CD14-positive monocyte (primary cell): Measurements from ENCODE around the genes CSE1L, DDX27 and B4GALT5.

DNA sequence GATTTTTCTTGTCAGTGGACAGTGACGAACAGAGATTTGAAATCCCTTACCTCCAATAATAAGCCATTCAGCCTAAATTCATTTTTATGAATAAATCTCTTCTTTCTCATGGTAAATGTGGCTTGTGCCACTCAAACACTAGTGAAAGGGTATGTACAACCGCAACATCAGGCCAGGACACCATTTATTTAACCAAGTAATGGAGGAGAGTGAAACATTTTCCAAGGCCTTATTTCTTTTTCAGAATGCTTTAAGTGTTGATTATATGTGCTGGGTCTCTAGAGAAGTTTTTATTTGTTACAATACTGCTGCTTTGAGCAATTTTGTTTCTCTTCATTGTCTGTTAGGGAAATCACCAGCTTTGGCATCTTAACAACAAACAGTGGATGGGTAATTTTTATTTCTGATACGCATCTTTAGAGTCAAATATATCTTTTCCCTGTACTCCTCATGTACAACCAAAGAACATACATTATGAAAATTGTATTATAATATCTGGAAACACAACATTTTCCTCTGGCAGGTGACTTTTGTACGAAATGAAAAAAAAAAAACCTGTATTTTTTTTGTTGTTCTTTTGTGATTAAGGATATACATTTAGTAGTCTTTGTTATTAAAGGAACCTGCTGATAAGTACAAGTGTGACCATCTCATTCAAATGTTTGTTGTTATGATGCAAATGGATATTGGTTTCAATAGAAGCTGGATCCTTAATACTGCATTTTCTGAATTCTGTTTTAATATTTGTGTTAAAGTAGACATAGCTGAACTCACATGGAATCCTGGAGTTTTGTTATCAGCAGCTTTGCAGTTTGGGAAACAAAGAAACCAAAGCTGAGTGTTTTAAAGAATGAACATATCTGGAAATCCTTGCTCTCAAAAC, 10.4 kb upstream of the CSE1L start:
- CAGE, long polyA plus RNA, result no peak

DNA sequence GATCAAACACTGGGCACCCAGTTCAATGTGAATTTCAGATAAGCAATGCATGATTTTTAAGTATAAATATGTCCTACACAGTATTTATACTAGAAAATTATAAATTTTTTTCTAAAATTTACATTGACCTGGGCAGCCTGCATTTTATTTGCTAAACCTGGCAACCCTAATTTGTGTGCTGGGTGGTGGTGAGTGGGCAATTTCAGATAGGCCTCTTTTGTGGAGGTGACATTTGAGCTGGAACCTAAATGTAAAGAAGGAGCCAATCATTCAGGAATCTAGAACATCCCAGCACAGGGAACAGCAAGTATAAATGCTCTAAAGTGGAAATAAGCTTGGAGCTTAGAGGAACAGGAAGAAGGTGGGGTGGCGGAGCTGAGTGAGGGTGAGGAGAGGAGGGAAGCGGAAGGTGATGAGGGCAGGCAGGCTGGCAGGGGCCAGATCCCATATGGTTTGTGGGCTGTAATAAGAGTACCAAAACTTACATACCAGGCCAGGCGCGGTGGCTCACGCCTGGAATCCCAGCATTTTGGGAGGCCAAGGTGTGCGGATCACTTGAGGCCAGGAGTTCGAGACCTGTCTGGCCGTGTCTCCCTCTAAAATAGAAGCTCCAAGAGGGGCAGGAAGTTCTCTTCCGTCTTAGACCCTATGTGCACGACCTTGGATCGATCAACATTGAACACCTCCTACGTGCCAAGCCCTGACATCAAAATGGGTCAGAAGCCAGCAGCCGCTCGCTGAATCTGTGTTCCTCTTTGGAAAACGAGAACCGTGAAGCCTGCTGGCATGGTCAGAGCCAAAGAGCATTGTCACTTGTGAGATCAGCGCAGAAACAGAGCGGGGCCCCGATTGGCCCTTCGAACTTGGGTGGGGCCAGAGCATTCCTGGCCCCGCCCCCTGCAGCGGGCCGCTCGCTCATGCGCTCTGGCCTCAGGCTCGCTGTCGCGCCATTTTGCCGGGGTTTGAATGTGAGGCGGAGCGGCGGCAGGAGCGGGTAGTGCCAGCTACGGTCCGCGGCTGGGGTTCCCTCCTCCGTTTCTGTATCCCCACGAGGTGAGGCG, at the start of gene CSE1L:
CSE1L (plus strand) TSS at position 942 of the 1,061 bp plus-strand sequence.
- CAGE, long polyA plus RNA, result no peak

DNA sequence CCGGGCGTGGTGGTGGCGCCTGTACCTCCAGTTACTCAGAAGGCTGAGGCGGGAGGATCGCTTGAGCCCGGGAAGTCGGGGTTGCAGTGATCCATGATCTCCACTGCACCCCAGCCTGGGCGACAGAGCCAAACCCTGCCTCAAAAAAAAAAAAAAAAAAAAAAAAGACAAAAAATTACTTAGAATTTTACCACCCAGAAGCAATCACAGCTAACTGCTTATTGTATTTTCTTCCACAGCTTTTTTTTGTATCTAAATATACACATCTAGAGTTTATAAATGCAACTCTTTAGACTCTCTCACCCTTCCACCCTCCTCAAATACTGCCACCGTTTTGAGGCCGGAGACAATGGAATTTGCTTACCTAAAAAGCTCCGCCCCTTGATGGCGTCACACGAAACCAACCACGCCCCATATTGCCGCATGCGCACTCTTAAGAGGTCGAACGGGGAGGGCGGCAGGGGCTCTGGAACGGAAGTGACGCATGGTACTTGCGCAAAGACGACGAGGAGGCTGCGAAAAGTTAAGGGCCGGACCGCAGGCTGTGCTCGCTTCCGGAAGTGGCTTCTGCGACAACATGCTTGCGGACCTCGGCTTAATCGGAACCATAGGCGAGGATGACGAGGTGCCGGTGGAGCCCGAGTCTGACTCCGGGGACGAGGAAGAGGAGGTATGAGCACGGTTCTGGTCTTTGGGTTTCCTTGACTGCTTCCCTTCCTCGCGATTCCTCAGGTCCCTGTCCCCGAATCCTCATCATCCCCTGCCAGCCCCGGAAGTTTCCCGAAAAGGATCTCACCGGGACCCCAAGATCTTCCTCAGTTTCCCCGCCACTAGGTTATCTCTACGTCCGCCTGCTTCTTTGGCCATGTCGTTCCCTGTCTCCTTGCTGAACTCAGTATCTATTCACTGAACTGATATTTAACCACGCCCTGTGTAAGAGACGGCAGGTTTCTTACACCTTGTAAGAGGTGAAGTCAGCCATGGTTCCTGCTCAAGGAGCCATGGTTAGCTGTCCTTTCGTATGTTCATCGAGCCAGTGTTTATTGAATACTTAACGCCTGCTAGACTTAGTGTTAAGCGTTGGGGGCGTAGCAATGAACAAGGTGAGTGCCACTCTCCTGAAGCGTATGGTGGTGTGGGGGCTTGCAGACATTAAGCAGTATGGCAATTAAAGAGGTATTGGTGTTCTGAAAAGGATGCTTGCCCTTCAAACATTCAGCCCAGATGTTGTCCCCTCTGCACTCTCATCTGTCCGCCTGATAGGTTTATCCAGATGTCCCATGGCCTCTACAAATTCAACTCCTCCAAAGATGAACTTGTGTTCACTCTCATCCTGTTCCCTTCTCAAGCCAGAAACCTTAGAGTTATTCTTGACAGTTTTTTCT, at the start of gene DDX27:
DDX27 (plus strand) TSS at position 545 of the 1,385 bp plus-strand sequence.
- CAGE, long polyA plus RNA, result start-site peak on the plus strand centred at position 551 of the sequence, 146 bp wide, 21 and 65 reads in 2 replicates

DNA sequence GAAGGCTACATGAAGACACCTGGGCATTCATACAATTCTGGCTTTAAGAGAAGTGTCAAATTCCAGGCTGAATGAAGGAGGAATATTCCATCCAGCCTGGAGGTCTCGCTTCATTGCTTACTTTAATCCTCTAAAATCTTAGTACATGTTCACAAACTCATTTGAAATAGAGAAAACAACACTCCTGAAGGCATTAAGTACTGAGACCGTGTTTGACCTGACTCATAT, 21.0 kb downstream of the ZNFX1 start:
- CAGE, long polyA plus RNA, result no peak

DNA sequence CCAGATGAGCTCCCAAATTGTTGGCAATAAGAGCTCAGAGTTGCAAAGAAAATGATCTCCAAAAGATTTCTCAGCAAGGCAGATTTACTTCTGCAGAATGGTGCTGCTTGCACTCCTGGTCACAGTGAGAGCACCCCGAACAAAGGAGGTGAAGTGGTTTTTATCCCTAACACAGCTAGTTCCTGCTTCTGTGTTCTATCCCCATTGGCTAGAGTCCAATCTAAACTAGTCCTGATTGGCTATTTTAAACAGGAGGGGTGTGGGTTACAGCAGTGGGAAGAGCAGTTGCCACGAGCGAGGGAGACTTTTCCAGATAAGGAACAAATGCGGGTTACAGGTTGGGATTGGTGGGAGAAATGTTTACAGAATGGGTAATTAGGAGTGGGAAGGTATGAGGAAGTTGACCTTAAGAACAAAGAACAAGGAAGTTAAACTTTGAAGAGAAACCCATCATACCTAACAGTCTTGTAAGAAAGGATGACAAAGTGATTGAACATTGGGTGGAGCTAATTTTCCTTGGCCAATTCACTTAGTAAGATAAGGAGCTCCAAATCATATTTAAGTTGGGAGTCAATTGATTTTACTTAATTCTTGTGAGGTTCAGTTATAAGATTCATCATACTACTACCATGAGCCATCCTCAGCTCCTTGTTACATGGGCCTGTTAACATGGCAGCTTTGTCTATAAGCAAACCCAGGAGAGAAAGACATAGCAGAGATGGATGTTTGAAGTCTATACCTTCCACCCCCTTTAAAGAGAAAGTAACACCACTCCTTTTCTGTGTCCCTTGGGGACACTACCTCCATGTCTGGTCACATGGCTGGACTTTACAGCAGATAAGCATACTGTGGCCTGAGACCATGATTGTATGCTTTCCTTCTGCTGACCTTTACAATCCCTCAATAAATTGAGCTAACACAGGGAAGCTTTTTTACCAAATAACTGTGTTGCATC, 9.5 kb upstream of the ZNFX1 start:
- CAGE, long polyA plus RNA, result no peak

GRCh38 chr20:49297877-49298241, 20.0 kb upstream of the ZNFX1 start:
- CAGE, long polyA plus RNA, result no peak

GRCh38 chr20:49385461-49386015, 96.9 kb downstream of the KCNB1 start:
- CAGE, long polyA plus RNA, result no peak

GRCh38 chr20:49569452-49569809, 1.5 kb upstream of the PTGIS start:
- CAGE, long polyA plus RNA, result no peak

DNA sequence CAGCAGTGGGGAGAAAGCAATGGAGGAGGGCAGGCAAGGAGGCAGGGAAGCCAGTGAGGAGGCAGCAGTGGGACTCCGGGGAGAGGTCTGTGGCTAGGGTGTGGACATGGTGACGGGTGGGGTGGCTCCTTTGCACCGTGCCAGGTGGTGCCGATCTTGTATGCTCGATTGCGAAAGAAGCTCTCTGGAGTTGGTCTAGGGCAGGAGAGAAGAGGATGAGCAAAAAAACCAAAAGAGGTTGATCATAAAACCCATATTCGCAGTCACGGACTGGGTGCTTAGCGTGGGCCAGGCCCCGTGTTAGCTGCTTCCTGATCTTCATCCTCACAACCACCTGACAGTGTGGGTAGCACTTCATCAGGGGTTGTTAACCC, 16.8 kb upstream of the PTGIS start:
- CAGE, long polyA plus RNA, result no peak

- CAGE, long polyA plus RNA, result no peak
These were observed 42.7 kb upstream of the PTGIS start for GRCh38 chr20:49610682-49610968.

DNA sequence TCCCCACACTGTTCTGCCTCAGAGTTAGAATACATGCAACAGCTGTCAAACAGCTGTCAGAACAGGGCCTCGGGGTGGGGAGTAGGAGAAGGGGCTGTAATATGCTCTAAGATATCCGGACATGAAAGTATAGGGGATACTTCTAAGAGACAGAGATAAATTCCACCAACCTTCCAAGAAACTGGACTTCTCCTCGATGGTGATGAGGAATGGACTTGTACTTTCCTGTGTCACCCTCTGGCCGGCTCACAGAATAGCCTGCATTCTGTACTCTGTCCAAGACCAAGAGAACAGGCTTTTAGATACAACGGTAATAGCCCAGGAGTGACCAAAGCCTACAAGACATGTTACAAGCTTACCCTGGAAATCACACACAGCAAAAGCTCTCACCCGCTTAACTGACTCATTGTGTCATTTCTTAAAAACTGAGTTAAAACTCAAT, 69.3 kb upstream of the PTGIS start:
- CAGE, long polyA plus RNA, result no peak

GRCh38 chr20:49669010-49669405, 44.7 kb downstream of the B4GALT5 start:
- CAGE, long polyA plus RNA, result no peak

DNA sequence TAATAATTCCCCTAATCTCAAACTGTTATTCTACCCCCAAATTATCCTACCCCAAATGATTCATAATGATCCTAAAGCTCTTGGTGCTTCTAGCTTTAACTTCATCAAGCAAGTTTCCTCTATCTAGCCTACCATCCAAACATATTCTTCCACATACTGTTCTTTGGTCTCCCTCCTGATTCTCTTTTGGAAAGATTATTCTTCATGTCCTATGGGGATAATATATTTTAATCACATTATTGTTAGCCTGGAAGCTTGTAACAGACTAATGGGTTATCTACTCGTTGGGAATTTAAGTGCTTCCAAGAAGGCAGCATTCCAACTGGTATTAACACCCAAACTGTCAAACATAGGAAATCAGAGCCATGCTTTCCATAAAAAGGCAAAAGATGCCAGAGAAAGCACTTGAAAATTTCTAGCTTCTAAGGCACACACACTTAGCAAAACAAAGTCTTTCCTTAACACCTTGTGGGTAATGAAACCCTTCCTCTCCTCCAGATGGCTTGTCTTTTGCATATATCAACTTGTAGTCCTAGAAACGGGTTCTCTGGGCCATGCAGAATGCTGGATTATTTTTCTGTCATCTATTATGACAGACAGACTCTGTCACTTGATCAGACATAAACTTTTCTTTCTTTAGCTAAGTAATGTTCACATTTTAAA, 41.6 kb downstream of the B4GALT5 start:
- CAGE, long polyA plus RNA, result no peak

DNA sequence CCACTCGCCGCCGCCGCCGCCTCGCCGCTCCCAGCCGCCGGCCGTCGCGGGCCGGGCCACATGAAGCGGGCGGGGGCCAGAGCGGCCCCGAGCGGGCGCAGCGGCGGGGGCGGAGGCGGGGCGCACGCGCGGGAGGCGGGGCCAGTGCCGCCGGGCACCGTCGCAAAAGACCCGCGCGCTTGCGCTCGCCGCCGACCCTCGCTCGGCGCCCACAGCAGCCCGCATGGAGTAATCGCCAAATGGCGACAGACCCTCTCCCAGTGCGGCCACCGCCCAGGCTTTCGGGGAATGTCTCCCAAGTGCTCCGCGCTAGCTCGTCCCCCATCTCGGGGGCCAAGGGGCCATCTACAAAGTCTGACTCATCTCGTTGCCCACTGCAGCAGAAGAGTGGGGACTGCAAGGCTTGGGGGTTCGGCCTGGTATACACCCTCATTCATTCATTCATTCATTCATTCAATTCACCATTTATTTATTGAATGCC, at the start of gene B4GALT5:
B4GALT5 (minus strand) TSS at position 62 of the 481 bp plus-strand sequence.
- CAGE, long polyA plus RNA, result no peak

- CAGE, long polyA plus RNA, result no peak
These were observed 47.5 kb upstream of the SLC9A8 start for GRCh38 chr20:49765026-49765548.

GRCh38 chr20:49810880-49811235, 1.8 kb upstream of the SLC9A8 start:
- CAGE, long polyA plus RNA, result no peak

DNA sequence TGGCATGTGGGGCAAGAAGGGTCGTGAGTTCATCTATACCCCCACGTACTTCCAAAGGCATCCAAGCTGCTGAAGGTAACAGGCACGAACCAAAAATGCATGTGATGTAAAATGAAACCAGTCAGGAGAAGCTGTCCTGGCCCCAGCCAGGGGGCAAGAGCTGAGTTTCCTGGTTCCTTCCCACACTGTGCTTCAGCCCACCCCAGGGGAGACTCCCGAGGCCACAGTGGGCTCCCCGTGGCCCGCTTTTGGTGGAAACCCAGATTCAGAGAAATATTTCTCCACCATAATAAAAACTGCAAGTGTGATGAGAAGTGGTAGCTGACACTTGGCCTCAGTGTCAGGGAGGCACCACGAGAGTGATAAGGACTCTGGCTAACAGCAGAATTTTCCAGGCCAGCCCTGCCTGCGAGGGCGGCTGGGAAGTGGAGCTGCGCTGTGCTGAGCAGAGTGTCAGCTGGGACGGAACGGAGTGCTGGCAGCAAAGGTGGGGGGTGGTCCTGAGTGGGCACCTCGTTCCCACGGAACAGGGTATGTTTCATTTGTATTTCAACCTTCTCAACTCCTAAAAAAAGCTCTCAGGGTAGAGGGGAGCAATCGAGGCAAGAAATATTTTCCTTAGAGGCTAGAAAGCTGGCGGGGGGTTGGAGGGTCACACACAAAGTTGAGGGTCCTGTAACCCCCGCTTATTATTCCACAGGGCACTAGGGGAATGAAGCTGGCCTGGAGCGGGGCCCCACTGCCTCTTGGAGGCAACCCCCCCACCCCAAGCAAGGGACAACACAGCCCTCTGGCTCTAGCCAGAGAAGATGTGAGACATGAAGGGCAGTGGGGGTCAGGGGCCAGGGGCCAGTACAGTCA, 22.4 kb downstream of the SPATA2 start:
- CAGE, long polyA plus RNA, result no peak

DNA sequence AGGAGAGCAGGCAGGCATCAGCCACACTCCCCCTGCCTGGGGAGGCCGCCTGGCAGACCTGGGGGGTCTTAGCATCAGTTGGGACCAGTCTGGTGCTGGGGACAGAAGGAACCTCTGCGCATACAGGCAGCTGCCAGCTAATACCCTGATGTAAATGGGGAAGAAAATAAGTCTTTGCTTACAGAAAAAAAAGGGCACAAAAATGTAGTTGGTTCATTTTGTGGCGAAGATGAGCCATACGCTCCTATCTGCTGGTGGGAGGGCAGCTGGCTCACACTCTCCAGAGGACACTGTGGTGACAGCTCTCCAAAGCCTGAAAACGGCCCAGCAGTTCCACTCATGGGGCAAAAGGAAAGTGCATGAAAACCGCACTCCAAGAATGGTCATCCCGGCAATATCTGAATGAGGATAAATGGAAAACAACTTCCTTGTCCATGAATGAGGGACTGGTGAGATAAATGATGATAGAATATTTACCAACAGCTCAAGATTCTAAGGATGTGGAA, 21.7 kb downstream of the SPATA2 start:
- CAGE, long polyA plus RNA, result no peak

GRCh38 chr20:50003065-50003612, 20.4 kb downstream of the SNAI1 start:
- CAGE, long polyA plus RNA, result no peak

- CAGE, long polyA plus RNA, result no peak
These were observed 57.8 kb downstream of the UBE2V1 start for GRCh38 chr20:50054906-50055787.